Prostate gland (tissue), 2 donors: ENCODE measurements around a stretch of chr7.

GRCh38 chr7:898336-899234 lies 22.2 kb downstream of the GET4 start:
- PRO-cap: no peak
- RAMPAGE, long total RNA, 2 experiments: no peak in any of the 2 experiments

DNA sequence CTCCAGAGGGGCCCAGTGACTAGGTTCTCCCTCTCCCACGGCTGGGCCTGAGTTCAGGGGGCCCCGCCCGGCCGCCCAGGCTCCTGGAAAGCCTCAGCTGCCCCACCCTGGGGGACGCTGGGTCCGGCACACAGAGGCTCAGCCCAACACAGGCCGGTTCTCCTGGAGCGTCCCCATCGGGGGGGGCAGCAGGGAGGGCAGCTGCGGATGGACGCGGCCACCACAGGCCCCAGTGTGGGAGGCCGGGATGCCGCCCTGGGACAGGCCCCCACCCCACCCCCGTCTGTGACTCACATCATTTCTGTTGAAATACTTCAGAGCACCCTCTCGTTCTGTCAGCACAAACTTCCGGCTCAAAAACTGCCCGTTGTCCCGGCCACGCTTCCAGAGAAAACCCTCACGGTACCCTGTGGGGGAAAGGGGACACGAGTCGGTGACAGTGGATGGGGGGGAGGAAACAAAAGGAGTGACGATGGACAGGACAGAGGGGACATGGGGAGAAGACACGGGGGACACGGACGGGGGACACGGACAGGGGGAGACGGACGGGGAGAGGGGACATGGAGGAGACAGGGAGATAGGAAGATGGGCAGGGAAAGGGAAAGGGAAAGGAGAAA lies 28.5 kb downstream of the GET4 start:
- PRO-cap: no peak
- RAMPAGE, long total RNA, 2 experiments: no peak in any of the 2 experiments

DNA sequence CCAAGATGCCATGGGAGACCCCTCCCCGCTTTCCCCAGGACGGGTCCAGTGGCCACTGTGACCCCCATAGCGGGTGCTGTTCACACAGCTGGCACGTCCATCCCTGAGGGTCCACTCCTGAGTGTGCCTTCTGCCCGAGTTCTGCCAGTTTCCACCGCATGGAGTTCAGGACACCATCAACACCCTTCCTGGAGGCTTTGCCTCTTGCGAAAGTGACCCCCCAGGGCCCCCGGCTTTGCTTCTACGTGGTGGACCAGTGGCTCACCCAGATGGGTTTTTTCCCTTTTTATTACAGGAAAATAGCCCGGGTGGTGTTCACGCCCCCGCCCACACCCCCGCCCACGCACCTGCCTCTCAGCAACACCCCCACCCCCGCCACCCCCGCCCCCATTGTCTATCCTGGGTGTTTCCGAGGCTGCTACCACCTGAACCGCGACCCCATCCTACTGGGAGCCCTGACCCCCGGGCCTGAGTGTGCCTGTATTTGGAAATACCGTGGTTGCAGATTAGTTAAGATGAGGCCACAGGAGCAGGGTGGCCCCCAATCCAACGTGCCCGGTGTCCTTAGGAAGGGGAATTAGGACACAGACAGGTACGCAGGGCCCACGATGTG lies 31.9 kb downstream of the ADAP1 start:
- PRO-cap: no peak
- RAMPAGE, long total RNA, 2 experiments: no peak in any of the 2 experiments

DNA sequence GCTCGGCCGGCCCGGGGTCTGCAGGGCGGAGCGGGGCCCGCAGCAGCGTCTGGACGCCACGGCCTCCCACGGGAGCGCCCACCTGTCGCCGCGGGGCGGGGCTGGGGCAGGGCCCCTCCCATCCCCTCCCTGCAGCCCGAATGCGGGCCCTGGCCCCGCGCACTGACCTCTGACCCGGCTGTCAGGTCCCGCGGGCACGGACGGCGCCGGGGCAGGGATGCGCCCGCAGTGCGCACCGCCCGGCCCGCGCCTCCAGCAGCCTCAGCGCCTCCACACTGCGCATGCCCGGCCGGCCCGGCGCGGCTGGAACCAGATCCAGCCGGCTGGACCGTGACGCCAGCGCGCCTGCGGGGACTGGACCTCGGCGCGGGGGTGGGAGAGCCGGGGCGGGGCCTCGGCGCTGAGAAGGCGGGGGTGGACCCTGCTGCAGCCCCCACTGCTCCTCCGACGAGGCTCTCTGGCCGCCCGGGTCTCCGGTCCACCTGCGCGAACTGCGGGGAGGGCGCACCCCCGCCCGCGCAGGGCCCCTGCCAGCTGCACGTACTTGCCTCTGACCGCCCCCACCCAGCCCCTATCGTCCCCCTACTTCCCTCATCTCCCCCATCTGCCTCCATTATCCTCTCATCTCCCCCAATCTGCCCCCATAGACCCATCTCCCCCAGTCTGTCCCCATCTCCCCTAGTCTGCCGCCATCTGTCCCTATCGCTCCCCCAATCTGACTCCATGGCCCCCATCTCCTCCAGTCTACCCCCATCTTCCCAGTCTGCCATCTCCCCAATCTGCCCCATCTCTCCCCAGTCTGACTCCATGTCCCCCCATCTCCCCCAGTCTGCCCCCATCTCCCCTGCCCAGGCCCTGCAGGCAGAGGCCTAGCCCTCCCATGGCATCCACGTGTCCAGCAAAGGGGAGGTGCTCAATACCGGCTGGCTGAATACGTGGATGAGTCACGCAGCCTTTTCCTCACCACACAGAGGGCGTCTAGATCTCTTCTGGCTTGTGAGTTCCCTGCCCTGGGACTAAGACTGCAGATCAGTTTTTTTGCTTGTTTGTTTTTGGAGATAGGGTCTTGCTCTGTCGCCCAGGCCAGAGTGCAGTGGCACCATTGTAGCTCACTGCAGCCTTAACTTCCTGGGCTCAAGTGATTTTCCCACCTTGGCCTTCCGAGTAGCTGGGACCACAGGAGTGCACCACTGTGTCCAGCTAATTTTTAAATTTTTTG lies 15.8 kb upstream of the GPR146 start:
- PRO-cap: bidirectional peak, plus-strand start at position 379 of the sequence, minus-strand start at position 266 of the sequence; bidirectional peak, plus-strand start at position 981 of the sequence, minus-strand start at position 891 of the sequence
- RAMPAGE, long total RNA, 2 experiments: no peak in any of the 2 experiments

GRCh38 chr7:1042380-1043027 lies 1.8 kb upstream of the GPR146 start:
- PRO-cap: no peak
- RAMPAGE, long total RNA, 2 experiments: no peak in any of the 2 experiments

DNA sequence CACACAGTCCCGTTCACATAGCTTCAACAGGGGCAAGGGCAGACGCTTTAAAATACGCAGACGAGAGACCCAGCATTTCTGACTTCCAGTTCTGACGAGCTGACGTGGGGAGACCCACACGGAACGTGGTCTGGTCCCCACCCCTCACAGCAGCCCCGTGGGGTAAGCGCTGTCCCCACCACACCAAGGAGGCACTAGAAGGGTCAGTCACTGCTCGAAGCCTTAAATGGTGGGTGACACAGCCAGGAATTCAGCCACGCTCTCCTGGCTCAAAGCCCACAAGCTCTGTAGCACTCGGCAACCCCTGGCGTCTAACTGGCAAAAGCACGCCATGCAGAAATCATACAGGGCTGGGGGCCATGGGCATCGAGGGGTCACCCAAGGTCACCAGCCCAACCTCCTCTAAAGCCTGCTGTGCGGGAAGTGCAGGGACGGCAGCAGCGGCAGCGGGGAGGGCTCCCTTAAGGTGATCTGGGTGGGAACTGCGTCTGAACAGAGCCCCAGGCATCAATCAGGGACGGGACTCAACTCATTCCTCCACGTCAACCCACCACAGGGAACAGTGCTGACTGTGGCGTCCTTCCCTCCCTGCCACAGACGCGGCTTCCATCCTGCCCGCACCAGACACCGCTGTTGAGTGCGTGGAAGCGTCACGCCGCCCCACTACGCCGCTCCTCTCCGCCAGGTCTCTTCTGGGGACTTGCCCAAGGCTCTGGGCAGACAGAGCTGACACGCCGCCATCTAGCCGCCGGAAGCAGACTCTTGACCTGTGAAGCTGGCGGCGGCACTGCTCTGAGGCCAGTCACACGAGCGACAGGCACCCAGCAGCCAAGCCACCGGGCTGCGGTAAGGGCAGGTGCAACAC lies 7.8 kb downstream of the GPER1 start:
- PRO-cap: no peak
- RAMPAGE, long total RNA, 2 experiments: no peak in any of the 2 experiments

- PRO-cap: no peak
- RAMPAGE, long total RNA, 2 experiments: no peak in any of the 2 experiments
These were observed 14.3 kb downstream of the C7orf50 start for GRCh38 chr7:1123541-1124291.

- PRO-cap: no peak
- RAMPAGE, long total RNA, 2 experiments: no peak in any of the 2 experiments
These were observed 2.9 kb upstream of the UNCX start for GRCh38 chr7:1229458-1230470.

GRCh38 chr7:1233007-1233892 lies 578 bp downstream of the UNCX start:
- PRO-cap: no peak
- RAMPAGE, long total RNA, 2 experiments: no peak in any of the 2 experiments

DNA sequence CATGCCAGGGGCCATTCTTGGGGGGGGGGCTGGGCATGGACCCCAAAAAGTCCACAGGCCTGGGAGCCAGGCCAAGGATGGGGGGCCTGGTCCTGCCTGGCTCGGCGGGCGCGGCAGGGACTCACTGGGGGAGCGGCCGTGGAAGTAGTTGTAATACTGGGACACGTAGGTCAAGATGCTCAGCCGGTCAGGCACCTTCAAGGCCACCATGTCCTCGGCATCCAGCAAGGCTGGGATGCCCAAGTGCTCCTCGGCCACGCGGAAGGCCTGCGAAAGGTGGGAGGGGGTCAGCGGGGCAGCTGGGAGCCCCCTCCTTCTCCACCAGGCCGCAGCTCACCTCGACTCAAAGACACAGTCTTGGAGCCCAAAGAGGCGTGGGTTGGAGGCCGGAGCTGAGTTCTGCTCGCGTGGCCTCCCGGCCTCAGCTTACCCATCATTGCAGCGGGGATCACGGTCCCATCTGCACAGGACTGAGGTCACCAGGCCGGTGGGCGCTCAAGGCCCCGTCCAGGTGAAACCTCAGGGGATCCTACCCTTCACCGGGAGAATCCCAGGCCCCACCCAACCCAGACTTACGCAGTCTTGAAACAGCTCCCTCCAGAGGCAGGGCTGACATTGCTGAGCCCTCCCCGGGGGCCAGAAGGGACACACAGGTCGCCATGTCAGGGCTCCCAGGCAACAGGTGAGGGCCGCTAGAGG lies 10.6 kb downstream of the MICALL2 start:
- PRO-cap: no peak
- RAMPAGE, long total RNA, 2 experiments: no peak in any of the 2 experiments

GRCh38 chr7:1460583-1461722 lies 1.7 kb upstream of the MICALL2 start:
- PRO-cap: no peak
- RAMPAGE, long total RNA, 2 experiments: no peak in any of the 2 experiments

GRCh38 chr7:1506108-1506514 lies 1.9 kb upstream of the INTS1 start:
- PRO-cap: no peak
- RAMPAGE, long total RNA, 2 experiments: no peak in any of the 2 experiments

GRCh38 chr7:1537867-1538978 lies 7.7 kb downstream of the MAFK start:
- PRO-cap: bidirectional peak, plus-strand start at chr7:1538293, minus-strand start at chr7:1538041
- RAMPAGE, long total RNA, 2 experiments: start-site peak on the plus strand in 1 of 2 experiments, at chr7:1538232-1538336 at its widest, 10 reads per replicate

- PRO-cap: bidirectional peak, plus-strand start at chr7:1555555, minus-strand start at chr7:1555482
- RAMPAGE, long total RNA, 2 experiments: start-site peak on the minus strand in 1 of 2 experiments, at chr7:1555475-1555482 at its widest, 19 reads per replicate
These were observed 903 bp downstream of the TMEM184A start for GRCh38 chr7:1554897-1555706.

DNA sequence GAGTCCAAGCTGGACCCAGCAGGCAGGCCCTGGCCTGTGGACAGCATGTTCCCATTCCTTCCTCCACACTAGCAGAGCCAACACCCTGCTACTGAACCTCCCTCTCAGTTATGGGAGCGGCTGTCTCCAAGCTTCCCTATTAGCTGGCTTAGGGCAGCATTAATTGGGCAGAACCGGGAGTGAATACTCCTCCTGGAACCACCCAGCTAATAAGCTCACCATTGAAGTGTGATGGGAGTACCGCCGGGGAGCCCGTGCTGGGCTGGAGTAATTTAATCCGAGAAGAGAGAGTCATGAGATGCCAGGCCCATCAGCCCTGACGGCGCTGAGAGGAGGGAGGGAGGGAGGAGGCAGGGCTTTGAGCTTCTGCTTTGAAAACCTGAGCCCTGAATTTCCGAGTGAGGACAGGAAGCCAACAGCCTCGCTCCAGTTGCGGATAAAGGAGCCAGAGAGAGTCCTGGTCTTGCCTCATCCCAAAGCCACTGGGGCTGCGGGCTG lies 31.8 kb upstream of the ELFN1 start:
- PRO-cap: no peak
- RAMPAGE, long total RNA, 2 experiments: no peak in any of the 2 experiments

DNA sequence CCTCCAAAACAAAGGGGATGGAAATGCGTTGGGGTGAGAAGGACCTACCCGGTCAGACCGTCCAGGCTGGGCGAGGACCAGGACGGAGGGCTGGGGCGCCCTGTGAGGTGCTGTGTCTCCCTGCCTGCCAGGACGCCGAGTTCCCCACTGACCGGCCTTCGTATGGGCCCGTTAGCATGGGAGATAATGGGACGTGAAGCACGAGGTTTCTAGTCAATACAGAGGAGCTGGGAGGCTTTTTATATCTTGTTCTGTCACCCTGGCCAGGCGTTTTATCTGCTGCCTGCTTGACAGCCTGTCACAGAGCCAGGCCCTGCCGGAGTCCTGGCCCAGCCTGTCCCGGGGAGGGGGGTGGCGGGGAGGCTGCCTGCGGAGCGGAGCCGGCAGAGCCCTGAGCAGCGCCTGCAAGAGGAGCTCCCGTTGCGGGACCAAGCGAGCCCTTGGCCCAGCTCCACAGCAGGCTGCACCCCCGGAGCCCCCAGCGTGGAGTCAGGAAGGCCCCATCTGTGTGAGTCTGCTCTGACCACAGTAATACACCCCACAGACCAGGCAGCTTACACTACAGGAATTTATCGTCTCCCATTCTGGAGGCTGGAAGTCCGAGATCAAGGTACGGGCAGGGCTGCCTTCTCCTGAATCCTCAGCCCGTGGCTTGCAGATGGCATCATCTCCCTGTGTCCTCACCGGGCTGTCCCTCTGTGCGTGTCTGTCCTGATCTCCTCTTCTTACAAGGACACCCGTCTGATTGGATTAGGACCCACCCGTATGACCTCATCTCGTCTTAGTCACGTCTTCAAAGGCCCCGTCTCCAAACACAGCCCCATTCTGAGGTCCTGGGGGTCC lies 21.7 kb upstream of the ELFN1 start:
- PRO-cap: no peak
- RAMPAGE, long total RNA, 2 experiments: no peak in any of the 2 experiments

DNA sequence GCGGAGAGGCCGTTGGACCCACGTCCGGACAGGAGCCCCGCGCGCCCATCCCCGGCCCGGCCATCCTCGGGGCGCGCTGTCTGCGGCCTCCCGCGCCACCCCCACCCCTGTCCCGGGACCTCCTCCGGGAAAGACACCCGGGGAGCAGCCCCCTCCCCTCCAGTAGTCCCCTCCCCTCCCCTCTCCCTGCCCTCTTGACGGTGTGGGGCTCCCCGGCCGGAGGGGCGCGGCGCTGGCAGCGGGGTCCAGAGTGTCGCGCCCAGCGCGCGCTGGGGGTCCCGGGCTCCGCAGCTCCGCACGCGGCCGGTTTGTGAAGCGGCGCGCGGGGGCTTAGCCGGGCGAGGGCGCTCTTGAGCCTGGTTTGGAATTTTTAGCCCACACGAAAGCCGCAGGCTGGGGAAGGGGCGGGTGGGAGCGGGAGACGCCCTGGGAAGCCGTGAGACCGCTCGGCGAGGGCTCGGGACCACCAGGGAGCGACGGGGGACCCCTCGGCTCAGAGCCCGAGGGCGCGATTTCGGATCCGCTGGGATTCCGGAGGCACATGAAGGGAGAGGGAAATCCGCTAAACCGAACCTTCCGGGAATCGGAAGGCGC lies 5.5 kb upstream of the ELFN1 start:
- PRO-cap: no peak
- RAMPAGE, long total RNA, 2 experiments: no peak in any of the 2 experiments

- PRO-cap: no peak
- RAMPAGE, long total RNA, 2 experiments: no peak in any of the 2 experiments
These were observed 3.1 kb upstream of the ELFN1 start for GRCh38 chr7:1666688-1667575.

- PRO-cap: no peak
- RAMPAGE, long total RNA, 2 experiments: no peak in any of the 2 experiments
These were observed 89.1 kb downstream of the ELFN1 start for GRCh38 chr7:1759119-1759686.

DNA sequence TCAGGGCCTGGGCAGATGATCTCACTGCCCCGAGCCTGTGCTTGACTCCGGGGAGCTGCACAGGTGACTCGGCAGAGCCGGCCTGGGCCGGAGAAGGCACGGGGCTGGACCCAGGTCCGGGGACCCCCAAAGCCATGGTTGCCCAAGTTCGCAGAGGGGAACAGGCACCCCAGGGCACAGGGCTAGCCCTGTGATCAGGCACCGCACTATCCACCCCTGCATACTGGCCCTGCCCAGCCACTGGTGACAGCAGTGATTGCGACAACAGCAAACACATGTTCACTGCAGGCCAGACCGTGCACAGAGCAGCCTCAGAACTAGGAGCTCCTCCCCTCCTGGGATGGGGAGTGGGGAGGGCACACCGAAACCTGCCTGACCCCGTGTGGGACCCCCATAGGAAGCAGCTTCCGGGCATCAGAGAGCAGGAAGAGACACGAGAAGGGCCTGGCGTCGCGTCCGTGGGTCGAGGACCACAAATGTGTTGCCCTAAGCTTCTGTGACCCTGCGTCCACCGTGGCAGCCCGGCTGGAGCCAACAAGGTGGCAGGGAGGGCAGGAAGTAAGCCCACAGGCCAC lies 180.5 kb downstream of the ELFN1 start:
- PRO-cap: no peak
- RAMPAGE, long total RNA, 2 experiments: no peak in any of the 2 experiments